ENCODE measurements around a stretch of chr12.

GRCh38 chr12:89352575-89352832 is 203 bp upstream of the DUSP6 start:
- PRO-cap = bidirectional peak, plus-strand start at chr12:89352781, minus-strand start at chr12:89352501

- PRO-cap = no peak
Observed at GRCh38 chr12:89386062-89386821, 33.9 kb upstream of the DUSP6 start.

DNA sequence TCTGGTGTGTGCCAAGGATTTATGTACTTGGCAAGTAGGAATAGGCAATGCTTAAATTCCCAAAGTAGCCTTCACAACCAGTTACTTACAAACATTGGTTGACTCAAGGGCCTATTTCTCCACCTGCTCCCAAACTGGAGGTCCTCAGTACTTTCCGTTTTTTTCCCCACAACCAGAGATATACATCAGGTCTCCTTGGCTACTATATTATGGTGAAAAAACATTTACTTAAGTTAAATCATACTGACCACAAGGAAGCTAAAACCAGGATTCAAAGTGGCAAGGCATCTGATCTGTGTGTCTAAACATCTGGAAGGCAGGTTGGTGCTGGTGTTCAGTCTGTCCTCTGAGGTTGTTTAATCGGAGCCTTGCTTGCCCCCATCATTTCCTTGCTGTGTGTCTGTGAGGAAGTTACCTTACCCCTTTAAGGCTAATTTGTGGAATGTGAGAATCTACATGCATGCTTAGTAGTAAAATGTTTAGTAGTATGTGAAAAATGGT is 75.7 kb downstream of the GALNT4 start:
- PRO-cap = no peak

DNA sequence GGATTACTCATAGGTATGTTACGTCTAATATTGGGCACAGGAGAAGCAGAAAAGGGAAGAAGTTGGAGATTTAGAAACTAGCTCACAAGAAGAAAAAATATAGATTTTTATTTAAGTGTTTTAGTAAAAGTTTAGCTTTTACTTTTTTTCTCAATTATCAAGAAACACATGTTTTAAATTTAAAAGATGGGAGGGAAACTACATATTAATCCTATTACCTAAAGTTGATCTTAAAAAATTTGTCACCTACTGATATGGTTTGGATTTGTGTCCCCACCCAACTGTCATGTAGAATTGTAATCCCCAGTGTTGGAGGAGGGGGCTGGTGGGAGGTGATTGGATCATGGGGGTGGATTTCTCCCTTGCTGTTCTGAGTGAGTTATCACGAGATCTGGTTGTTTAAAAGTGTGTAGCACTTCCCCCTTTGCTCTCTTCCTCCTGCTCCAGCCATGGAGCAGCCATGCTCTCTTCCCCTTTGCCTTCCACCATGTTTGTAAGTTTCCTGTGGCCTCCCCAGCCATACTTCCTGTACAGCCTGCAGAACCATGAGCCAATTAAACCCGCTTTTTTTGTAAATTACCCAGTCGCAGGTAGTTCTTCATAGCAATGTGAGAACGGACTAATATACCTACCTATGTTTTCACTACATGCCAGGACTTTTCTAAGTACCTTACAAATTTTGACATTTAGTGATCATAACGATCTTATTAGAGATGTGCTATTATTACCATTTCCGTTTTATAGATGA is 2.5 kb upstream of the POC1B start:
- PRO-cap = no peak

- PRO-cap = no peak
Observed at GRCh38 chr12:89611098-89611642, 85.3 kb upstream of the POC1B start.

DNA sequence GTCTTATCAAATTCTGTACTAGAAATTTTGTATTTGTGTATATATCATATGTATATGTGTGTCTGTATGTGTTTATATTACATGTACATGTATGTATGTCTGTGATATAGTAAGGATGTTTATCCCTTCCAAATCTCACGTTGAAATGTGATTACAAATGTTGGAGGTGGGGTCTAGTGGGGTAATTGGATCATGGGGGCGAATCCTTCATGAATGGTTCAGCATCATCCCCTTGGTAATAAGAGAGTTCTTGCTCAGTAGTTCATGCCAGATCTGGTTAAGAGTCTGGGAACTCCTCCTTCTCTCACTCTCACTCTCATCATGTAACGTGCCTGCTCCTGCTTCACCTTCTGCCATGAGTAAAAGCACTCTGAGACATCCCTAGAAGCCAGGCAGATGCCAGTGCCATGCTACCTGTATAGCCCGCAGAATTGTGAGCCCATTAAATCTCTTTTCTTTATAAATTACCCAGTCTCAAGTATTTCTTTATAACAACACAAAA is 61.0 kb downstream of the ATP2B1 start:
- PRO-cap = no peak

DNA sequence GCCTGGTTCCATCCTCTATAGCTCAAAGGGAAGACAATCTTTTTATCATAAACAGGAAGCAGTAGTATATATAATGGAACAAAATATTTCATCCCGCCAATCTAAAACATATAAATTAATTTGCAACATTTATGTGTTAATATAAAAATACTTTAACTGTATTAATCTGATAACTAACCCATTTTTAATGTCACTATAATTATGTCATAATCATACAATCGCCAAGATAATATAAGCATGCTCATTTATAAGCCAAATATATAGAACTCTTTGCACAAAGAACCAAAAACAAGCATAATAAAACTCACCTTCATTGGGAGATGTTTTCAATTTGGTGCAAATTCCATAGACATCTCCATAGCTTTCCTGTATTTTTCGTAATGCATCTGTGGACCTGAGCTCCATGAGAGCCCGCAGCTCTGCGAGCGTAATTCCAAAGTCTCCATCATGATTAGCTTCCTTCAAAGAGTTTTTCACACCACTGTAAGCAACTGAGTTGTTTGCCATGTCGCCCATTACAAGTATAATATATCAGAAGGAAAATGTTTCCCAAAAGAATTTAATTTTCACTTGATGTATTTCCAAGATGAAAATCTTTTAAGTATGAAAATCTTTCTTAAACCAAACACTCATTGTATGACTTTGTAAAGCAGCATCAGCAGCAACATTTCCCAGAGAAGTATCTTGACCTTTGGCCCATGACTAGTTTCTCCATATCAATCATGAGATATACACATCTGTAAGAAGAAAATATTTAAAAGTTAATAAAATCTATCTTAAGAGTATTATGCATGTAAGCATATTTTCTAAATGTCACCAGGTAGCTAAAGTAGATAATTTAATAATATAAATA is 53.0 kb downstream of the ATP2B1 start:
- PRO-cap = no peak

- PRO-cap = no peak
Observed at GRCh38 chr12:89666954-89667734, 41.5 kb downstream of the ATP2B1 start.

- PRO-cap = no peak
Observed at GRCh38 chr12:89708427-89708559, 345 bp downstream of the ATP2B1 start.

DNA sequence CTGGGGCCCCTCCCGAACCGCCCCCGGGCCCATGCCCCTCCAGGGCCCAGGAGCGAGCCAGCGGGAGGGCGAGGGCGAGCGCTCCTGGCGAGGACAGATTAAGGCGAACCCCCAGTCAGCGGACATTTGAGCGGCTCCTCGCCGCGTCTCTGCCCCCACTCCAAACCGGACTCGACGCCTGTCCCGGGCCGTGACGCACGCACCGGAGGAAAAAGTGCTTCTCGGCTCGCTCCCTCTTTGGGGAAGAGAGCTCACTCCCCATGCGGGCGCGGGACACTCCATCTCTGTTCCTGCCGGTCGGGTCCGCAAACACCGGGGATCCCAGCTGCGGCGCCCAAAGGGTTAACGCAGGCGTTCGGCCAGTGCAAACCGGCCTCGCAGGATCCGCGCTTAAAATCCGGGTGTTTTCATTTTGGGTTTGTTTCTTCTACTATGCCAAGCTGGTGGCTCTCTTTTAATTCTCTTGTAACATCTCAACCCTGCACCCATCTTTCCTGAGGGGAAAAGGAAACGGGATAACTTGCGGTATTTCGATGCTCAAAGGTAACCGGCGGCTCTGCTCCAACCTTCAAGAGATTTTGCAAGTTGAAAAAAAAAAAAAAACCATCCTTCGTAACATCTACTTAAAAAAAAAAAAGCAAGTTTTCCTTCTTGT is 1.4 kb upstream of the ATP2B1 start:
- PRO-cap = bidirectional peak, plus-strand start at position 254 of the sequence, minus-strand start at position 151 of the sequence

DNA sequence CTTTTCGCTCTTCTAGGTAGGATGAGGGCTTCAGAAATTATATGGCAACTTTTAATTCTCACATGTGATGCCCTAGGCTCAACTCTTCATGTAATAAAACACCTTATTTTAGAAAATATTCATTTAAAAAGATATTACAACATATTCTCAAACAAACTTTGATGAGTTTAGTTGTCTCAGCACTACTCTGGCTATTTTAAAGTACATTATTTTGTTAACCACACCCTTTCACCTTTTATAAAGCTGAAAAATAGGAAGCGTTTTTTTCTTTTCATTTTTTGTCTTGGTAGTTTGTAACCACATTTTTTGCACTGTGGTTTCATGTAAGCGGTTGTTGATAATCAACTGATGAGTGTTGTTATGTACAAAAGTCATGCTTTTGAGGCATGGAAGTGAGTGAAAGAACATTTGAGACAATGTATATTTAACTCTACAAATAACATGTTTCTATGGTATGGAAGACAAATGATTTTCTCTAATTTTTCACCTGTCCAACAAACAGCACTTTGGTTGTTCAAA is 52.1 kb upstream of the ATP2B1 start:
- PRO-cap = no peak

DNA sequence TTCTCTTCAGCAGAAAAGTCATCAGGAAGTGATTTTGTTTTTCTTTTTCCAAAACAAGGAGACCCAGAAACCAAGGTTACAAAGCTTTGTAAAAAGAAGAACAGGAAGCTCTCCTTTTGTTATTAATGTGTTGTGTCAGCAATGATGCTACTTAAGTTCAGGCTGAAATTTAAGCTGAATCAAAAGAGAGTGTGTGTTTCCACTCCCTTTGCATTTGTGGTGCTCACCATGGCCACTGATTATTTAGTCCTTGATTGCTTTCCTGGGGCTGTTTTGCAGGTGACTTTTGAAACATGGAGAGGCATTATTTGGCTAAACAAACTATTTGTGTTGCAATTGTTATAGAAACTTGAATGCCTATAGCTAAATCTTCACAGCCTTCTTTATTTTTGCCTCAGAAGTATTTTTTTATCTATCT is 155.4 kb upstream of the ATP2B1 start:
- PRO-cap = no peak

- PRO-cap = unidirectional peak, minus-strand start at chr12:91142261; unidirectional peak, minus-strand start at chr12:91142309
Observed at GRCh38 chr12:91142078-91142764, 30.9 kb upstream of the LUM start.

DNA sequence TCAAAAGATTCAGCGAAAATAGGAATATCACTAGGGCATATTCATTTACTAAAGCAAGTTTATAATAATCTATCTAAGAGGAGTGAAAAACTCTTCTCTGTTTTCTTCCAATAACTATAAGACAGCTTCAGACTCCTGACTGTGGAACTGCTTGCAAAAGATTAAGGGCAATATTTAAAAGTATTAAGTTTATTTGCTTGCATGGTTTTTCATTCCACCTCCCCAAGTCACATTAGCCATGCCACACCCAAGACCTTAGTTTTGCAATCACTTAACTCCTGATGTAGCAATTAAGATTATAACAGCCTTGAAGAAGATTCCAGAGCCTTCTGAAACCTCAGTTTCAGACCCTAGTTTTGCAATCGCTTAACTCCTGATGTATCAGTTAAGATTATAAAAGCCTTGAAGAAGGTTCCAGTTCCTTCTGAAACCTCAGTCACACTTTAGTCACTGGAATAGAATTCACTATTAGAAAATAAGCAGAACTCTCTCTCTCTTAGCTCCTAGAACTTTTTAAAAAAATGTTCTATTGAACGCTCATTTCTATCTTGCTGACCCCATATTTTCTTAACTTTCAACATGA is 42.7 kb upstream of the DCN start:
- PRO-cap = unidirectional peak, minus-strand start at position 163 of the sequence

- PRO-cap = no peak
Observed at GRCh38 chr12:91562419-91562914, 379.9 kb upstream of the DCN start.

DNA sequence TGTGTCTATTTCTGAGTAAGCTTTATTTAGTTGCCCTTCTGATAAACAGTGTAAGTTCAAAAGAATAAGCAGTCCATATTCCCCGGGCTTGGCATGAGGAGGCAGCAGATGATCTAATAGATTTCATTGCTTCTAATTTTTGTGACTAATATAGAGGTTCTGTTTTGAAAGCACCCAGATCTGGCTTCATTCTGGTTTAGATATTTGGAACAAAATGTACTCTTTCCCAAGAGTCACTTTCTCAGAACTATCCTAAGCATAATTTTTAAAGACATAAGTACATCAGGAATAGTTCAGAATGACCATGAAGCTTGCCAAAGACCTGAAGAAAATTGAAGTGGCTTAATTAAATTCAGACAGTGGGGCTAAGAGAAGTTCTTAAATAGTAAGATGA is 290.9 kb downstream of the BTG1 start:
- PRO-cap = no peak

- PRO-cap = no peak
Observed at GRCh38 chr12:92011623-92011973, 134.0 kb downstream of the BTG1 start.

- PRO-cap = no peak
Observed at GRCh38 chr12:92051912-92052586, 93.6 kb downstream of the BTG1 start.

- PRO-cap = no peak
Observed at GRCh38 chr12:92091067-92091899, 54.4 kb downstream of the BTG1 start.

GRCh38 chr12:92097214-92097947 is 48.3 kb downstream of the BTG1 start:
- PRO-cap = no peak

Data from anterior vena cava (tissue), 1 donor.